ENCODE measurements around the genes PPP1R7 and RTP5.

DNA sequence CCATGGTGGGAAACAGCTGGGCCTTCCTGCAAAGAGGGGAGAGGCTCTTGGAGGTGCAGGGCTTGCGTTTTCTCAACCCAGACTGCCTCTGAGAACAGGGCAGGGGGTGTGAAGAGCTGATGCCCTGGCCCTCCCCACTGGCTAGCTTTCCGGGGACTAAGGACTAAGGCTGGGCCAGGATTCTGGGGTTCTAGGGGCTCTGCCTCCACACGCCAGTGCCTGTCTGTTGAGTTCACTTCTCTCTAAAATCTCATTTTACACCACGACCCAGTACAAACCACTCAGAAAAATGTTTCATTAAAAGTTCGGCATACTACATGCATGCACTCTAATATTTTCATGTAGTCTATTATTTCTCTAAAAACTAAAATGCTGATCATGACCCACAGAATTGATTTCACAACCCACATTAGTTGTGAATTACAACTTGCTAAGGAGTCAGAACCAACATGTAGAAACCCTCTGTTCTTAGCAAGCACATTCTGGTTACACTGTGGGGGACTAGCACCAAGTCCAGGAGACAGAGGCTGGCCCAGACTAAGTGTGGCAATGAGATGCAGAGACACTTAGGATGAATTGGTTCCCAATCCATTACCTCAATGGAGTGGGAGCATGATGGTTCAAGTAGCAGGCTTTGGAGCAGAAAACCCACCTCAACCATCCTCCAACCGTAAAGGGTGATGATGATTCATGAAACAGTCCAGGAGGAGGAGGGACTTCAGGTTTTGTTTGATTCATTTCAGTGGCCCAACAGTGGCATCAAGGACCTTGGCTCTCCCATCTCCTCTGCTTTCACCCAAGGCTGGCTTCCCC lies 1.0 kb upstream of the ANKMY1 start:
- PRO-cap = no peak
- RAMPAGE, long total RNA, 2 experiments = no peak in any of the 2 experiments

- PRO-cap = bidirectional peak, plus-strand start at chr2:240561313, minus-strand start at chr2:240561040
- RAMPAGE, long total RNA, 2 experiments = start-site peak on the plus strand in 2 of 2 experiments, at chr2:240561250-240561313 at its widest, 8 to 29 reads per replicate
Measured at GRCh38 chr2:240561141-240561689, 1.1 kb downstream of the DUSP28 start.

GRCh38 chr2:240567686-240568279 lies 501 bp upstream of the RNPEPL1 start:
- PRO-cap = bidirectional peak, plus-strand start at chr2:240568223, minus-strand start at chr2:240568193
- RAMPAGE, long total RNA, 2 experiments = no peak in any of the 2 experiments

DNA sequence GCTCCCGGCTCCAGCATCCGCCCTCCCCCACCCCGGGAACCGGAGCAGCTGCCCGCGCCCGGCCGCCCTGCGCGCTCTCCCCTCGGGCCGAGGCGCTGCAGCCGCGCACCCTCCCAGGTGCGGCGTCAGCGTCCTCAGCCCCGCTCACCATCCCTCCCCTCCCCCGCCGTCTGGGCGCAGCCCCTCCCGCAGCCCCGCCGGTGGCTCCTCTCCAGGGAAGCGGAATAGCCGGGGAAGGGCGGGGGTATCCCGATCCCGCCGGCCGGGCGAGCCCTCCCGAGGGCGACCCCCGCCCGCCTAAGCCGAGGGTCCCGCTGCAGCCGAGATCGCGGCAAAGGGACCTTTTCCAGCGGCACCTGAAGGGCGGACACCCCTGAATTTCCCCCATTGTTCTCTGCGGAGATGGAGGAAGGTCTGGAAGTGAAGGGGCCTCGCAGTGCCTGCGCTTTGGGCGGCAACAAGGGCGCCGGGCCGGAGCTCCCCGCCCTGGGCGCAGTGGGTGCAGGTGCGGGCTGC lies 428 bp downstream of the KIF1A start:
- PRO-cap = no peak
- RAMPAGE, long total RNA, 2 experiments = no peak in any of the 2 experiments

GRCh38 chr2:241084652-241085296 lies 17.3 kb downstream of the MTERF4 start:
- PRO-cap = no peak
- RAMPAGE, long total RNA, 2 experiments = no peak in any of the 2 experiments

DNA sequence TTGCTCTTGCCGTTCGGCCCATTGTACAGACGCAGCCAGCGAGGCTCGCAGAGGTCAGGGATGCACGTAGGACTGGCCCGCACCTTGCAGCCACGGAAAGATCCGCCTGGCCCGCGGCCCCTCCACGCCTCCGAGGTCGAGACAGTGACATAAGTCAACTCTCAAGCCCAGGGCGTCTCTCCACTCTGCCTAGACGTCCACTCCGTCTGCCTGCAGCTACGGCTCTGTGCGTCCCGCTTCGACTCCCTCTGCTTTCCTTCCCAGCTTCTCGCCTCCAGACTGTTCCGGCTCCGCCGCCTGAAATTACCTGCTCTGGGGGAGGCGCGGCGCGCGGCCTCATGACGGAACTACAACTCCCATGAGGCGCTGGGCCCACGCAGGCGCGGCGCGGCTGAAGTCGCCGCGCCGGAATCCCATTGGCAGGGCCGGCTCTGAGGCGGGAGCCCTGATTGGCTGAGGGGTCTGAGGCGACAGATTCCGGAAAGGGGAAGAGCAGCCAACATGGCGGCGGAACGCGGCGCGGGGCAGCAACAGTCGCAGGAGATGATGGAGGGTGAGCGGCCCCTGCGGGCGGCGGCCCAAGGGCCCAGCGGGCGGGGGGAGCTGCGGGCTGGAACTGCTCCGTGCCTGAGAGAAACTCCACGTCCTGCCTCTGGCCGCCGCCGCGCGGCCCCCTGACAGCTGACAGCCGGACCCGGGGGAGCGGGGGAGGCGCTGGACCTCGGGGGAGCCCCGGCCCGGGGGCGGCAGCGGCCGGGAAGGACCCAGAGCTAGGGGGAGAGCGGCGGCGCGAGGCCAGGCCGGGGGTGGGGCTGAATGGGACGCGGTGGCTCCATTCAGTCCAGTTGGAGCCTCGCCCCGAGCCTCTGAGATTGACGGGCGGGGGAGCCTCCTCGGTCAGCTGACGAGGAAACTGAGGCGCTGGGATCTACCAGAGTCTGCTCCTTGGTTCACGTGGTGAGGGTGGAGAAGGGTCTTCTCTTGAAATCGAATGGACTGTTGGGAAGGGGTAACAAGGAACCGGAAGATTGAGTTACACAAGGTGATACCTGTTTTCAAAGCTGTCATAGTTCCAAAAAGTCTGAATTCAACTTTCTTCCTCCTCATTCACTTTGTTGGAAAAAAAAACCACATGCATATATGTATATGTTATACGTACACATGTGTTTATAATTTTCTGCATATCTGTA lies at the start of gene PPP1R7:
TSS of gene PPP1R7 (plus strand) at position 473 of the 1,190 bp plus-strand sequence.
- PRO-cap = bidirectional peak, plus-strand start at position 489 of the sequence, minus-strand start at position 305 of the sequence
- RAMPAGE, long total RNA, 2 experiments = start-site peak on the plus strand in 2 of 2 experiments, centred at positions 489 to 492 of the sequence, 457 to 537 reads per replicate

GRCh38 chr2:241230024-241230524 lies 41.6 kb downstream of the ANO7 start:
- PRO-cap = no peak
- RAMPAGE, long total RNA, 2 experiments = no peak in any of the 2 experiments

- PRO-cap = no peak
- RAMPAGE, long total RNA, 2 experiments = no peak in any of the 2 experiments
Measured at GRCh38 chr2:241234951-241235418, 46.5 kb downstream of the ANO7 start.

DNA sequence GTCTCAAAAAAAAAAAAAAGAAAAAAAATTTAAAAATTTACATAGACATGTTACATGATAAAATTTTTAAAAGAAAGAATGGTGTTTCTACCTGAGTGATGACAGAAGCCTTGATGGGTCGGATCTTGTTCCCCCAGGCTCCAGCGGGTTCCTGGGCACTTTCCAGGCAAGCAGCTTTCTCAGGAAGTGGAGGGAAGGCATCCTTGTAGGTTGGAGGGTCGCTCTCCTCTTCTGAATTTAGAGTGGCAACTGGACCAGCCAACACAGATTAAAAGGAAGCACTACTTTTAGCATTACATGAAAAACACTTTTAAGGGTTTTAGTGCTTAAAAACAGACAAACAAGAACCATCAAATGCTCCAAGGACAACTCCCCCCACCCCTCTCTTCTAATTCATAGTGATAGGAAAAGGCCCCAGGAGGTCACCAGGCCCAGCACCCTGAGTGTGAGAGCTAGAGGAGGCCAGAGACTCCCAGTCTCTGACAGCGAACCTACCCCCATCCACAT lies 51.1 kb downstream of the HDLBP start:
- PRO-cap = no peak
- RAMPAGE, long total RNA, 2 experiments = no peak in any of the 2 experiments

DNA sequence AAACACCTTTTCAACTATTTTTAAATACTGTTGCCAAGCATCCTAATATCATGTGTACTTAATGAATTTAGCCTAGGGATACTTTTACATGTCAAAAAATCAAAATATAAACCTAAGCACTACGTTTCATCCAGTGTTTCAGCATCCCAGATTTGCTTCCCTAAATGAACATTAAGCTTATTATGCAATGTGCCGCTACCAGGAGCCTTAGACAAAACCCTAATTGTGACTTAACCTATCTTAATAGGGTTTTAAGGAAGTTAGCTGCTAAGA lies 1.4 kb downstream of the HDLBP start:
- PRO-cap = no peak
- RAMPAGE, long total RNA, 2 experiments = no peak in any of the 2 experiments

DNA sequence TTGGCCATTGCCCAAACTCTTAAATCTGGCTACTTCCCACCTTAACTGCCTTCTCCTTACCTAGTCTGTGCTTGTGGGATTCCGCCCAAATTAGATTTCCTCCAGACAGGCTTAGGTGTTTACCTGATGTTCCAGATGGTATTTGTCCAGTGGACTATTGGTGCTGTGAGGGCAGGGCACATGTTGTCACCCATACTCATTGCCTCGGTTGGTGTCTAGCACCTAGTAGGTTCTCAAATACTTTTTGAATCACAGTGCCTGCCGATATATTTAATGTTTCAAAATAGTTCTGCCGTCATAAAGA lies 1.0 kb downstream of the SEPTIN2 start:
- PRO-cap = no peak
- RAMPAGE, long total RNA, 2 experiments = no peak in any of the 2 experiments

DNA sequence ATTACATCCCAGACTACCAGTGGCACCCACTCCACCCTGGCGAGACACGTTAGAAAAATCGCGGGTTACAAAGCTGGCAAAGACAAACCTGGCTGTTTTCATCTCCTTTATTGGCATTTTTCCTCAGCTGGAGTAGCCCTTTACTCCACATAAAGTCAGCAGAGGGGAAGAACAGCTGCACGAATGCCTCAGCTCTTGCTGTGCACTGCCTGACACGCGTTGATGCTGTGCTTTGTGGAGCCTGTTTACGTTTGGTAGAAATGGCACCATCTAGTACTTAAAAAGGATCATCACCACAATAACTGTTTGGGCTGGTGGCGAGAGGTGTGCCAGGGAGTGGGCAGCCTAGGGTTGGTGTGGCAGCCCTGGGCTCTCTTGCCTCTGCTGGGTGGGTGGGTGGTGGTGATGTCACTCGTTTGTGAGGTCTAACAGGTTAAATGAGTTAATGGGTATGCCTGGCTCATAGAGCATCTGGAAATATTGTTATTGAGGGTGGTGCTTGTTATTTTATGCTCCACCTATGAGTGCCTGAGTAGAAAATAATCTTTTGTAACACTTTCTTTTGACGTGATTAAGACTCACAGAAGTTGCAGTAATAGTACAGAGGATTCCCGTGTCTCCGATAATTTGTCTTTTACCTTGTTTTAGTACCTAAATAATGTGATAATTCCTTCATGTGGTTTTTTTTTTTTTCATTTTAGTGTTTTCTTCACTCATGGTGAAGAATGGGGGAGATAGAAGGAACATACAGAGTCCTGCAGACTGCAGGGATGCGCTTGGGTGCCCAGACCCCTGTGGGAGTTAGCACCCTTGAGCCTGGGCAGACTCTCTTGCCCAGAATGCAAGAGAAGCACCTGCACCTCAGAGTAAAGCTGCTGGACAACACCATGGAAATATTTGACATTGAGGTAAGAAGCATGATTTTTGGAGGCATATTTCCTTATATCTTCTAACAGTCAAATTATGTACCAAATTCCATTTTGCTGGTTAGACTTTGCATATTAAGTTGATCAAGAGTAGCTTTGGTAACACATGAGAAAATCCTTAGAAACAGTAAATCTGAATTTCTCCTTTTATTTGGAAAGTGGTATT lies 16.6 kb downstream of the FARP2 start:
- PRO-cap = no peak
- RAMPAGE, long total RNA, 2 experiments = no peak in any of the 2 experiments

DNA sequence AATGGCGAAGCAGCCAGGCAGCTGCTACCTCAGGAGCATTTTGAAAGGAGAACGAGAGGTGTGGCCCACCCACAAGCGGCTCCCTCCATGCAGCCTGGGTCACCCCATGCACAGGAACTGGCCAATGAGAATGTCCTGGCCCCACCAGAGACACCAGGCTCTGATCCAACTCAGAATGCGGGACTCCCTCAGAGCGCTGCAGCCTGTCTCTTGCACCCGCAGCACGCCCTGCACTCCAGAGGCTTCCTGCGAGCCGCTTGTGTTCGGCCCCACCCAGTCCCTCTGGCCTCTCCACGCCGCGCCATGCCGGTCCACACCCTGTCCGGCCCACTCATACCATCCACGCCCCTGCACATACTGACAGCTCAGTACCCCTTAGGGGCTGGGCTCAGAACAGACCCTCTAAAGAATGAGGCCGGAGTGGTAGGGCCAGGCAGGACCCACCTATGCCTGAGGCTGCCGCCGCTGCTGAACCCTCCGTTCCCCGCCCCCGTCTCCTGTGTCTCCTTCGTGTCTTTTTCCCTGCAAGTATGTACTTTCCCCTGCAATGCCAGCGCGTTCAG lies 6.4 kb upstream of the BOK start:
- PRO-cap = no peak
- RAMPAGE, long total RNA, 2 experiments = no peak in any of the 2 experiments

DNA sequence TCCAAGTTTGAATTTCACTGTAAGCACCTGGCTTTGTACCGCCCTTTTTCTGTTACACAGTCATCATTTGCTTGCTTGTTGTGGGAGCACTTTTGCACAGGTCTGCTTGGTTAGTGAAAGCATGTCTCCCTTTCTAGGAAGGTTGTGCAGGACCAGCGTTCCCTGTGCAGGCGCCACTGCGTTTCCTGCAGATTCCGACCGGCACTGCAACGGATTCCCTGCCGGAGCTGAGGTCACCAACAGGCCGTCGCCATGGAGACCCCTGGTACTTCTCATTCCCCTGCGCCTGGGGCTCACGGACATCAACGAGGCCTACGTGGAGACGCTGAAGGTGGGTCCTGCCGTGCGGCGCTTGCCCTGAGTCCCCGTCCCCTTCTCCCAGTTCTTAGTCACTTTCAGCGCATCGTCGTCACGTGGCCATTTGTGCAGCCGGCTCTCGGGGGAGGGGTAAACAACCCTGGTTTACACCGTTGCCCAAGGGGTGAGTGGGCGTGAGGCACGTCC lies 20.1 kb downstream of the DTYMK start:
- PRO-cap = no peak
- RAMPAGE, long total RNA, 2 experiments = no peak in any of the 2 experiments

DNA sequence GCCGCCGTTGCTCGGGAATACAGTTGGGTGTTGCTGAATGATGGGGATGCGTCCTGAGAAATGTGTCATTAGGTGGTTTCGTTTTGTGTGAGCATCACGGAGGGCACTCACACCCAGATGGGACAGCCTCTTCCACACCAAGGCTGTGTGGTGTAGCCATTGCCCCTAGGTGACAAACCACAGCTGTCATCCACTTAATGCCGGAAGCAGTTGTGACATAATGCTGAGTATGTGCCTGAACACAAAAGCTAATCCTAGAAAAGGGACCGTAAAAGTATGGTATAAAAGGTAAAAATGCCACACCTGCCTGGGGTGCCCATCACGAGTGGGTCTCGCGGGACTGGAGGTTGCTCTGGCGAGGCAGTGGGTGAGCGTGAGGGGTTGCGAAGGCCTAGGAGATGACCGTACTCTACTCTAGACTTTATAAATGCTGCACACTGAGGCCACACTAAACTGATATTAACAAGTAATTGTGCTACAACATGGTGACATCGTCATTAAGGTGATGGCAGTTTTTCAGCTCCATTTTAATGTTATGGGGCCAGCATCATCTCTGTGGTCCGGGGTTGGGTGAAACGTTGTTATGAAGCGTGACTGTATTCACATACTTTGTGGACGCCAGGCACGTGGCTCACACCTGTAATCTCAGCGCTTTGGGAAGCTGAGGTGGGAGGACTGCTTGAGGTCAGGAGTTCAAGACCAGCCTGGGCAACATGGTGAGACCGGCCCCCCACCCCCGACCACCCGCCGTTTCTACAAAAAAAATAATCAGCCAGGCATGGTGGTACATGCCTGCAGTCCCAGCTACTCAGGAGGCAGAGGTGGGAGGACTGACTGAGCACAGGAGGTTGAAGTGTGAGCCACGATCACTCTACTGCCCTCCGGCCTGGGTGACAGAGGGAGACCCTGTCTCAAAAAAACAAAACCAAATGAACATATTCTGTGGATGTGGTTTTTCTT lies 13.2 kb upstream of the GAL3ST2 start:
- PRO-cap = no peak
- RAMPAGE, long total RNA, 2 experiments = no peak in any of the 2 experiments

GRCh38 chr2:241869457-241869846 lies at the start of gene RTP5:
TSS of gene RTP5 (plus strand) at chr2:241869729.
- PRO-cap = no peak
- RAMPAGE, long total RNA, 2 experiments = no peak in any of the 2 experiments

GRCh38 chr2:241882809-241883364 lies 13.4 kb downstream of the RTP5 start:
- PRO-cap = no peak
- RAMPAGE, long total RNA, 2 experiments = no peak in any of the 2 experiments

GRCh38 chr2:242085802-242086838 lies 185.9 kb upstream of the FAM240C start:
- PRO-cap = unidirectional peak, plus-strand start at chr2:242086133
- RAMPAGE, long total RNA, 2 experiments = no peak in any of the 2 experiments

GRCh38 chr2:242118595-242119250 lies 218.5 kb upstream of the FAM240C start:
- PRO-cap = no peak
- RAMPAGE, long total RNA, 2 experiments = no peak in any of the 2 experiments

Measured in right atrium auricular region (tissue), 2 donors.